Glomerular endothelial cell (primary cell): ENCODE measurements around a stretch of chr20.

DNA sequence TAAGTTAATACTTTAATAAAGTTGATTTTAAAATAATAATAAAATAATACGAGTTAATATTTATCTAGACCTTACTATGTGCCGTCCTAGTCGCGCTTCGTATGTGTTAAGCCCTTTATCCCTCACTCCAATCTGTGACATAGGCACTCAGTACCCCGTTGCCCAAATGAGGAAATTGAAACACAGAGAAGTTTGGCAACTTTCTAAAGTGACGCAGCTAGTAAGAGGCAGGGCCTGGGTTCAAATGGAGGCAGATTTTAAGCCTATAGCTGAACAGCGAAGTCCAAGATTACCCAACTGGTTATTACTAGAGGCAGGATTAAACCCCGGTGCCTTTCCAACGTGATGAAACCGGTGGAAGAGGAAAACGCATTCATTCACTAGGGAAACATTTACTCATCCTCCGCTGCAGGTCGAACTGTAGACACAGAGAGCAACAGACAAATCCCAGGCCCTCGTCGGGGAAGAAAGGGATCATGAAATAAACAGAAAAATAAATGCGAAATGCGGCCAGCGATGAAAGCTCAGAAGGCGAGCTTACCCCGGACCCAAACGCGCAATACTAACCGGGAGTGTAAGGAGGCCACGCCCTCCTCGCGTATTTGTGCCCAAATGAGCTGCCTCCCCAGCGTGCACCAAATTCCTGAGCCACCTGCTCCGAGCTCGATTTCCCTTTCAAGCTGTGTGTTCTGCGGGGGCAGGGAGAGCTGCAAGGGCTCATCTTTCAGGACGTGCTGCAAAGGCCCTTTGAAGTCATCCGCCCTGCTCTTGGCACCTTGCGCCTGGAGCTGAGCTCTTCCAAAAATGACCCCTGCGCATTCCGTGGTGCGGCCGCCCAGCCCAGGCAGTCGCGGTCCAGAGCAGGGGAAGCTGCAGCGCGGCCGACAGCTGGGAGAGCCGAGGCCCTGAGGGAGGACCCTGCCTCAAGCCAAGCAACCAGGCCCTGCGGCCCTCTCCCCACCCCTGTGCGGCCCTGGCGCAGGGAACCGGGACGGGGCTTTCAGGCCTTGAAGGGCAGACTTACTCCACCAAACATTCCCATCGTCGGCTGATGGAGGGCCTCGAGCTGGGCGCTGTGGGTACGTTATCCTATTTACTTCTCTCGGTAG is 46.9 kb downstream of the PDYN start:
- RAMPAGE, long total RNA = no peak

GRCh38 chr20:2102492-2103557 is 1.2 kb downstream of the STK35 start:
- RAMPAGE, long total RNA = no peak

DNA sequence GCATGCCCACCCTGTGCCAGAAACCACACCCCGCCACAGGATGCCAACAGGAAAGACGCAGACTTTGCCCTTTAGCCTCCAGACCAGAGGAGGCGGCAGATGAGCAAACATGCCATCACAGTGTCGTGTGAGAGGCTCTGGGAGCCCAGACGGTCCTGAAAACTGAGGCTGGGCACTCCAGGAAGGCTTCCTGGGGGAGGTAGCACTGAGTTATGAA is 34.7 kb upstream of the TGM3 start:
- RAMPAGE, long total RNA = no peak

GRCh38 chr20:2475943-2476570 is 5.5 kb upstream of the SNRPB start:
- RAMPAGE, long total RNA = no peak

GRCh38 chr20:2741896-2742261 is 49.3 kb downstream of the EBF4 start:
- RAMPAGE, long total RNA = no peak

DNA sequence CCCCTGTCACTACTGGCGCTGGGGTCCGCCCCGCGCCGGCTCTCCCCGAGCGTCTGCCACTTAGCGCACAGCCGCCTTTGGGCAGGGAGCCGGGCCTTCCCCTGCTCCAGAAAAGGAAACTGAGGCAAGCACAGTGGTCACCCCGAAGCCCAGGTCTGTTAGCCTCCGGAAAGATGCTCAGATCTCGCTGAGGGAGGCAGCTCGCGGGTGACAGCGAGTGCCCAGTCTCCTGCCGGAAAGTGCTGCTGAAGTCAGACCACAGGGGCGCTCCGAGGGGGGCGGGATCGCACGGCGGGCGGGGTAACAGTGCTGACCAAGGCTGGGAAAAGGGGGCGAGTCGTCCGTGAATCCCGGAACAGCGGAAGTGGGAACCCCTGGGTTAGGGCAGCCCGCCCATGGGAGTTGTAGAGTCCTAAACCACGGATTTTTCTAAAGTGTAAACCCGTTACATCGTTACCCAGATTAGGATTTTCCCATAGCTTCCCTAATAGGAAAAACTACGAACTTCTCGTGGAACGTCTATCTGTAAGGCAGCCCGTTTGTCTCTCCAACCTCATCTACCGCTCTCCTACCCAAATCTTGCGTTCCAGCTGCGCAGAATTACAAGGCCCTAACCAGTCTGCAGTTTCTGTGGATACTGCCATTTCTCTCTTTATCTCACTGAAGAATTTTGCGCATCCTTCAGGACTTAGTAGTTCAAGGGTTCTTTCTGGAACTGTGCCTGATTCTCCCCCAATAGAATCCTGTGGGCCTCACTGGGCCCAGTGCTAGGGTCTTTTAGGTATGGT is 554 bp downstream of the VPS16 start:
- RAMPAGE, long total RNA = no peak

GRCh38 chr20:3022292-3022987 is 21.0 kb upstream of the GNRH2 start:
- RAMPAGE, long total RNA = no peak

GRCh38 chr20:3027437-3027867 is 16.0 kb upstream of the GNRH2 start:
- RAMPAGE, long total RNA = no peak

- RAMPAGE, long total RNA = no peak
Measured at GRCh38 chr20:3070962-3071513, 382 bp upstream of the OXT start.

- RAMPAGE, long total RNA = no peak
Measured at GRCh38 chr20:3223286-3223485, 13.9 kb downstream of the ITPA start.

GRCh38 chr20:3362106-3362837 is 45.2 kb downstream of the DNAAF9 start:
- RAMPAGE, long total RNA = no peak

DNA sequence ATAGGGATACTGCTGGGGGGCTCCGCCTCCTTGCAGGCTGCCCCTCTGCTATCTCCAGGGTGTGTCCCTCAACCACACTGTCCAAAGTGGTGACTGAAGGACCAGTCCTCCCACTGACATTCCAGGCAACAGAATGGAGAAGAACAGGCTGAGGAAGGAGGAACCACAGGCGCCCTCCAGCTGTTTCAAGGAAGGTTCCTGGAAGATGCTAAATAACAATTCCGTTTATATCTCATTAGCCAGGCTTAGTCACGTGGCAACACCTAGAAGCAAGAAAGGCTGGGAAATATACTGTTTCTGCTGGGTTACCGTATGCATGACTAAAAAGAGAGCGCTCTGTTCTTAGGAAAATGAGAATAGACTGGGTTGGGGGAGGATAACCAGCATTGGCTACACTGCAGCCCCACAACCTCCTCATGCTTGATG is 4.8 kb upstream of the HSPA12B start:
- RAMPAGE, long total RNA = no peak

GRCh38 chr20:3805262-3806361 is 9.5 kb downstream of the CDC25B start:
- RAMPAGE, long total RNA = no peak

DNA sequence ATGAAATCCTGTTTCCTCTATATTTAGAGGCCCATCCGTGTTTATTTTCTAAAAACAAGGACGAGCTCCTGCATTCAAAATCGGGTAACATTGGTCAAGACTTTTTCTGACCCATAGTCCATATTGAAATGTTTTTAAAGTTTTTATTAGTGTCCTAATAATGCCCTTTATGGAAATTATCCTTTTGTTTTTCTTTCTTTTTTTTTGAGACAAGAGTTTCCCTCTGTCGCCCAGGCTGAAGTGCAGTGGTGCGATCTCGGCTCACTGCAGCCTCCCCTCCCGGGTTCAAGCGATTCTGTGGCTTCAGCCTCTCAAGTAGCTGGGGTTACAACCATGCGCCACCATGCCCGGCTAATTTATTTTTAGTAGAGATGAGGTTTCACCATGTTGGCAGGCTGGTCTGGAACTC is 841 bp downstream of the AP5S1 start:
- RAMPAGE, long total RNA = no peak

- RAMPAGE, long total RNA = no peak
Measured at GRCh38 chr20:3895412-3895704, 6.2 kb downstream of the PANK2 start.

- RAMPAGE, long total RNA = no peak
Measured at GRCh38 chr20:3907444-3908067, 18.4 kb downstream of the PANK2 start.

DNA sequence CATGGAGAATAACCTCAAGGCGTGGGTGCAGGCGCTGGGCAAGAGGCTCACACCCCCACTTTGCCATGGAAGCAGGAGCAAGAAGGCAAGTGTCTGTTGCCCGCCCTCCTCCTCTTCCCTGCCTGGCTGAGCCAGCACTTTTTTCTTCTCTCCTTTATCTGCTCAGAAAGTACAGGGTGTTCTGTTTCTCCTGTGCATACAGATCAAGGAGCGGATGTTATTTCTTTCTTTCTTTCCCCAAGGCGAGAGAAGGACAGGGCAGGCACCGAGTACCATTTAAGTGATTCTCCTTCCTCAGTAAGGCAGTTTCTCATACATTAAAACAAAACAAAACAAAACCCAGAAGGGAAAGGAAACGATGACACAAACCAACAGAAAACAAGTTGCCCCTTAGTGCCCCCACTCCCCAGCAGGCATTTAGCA is 22.3 kb downstream of the SMOX start:
- RAMPAGE, long total RNA = no peak

- RAMPAGE, long total RNA = no peak
Measured at GRCh38 chr20:4246321-4246662, 2.8 kb downstream of the ADRA1D start.

- RAMPAGE, long total RNA = no peak
Measured at GRCh38 chr20:4661228-4661742, 25.0 kb upstream of the PRNP start.

DNA sequence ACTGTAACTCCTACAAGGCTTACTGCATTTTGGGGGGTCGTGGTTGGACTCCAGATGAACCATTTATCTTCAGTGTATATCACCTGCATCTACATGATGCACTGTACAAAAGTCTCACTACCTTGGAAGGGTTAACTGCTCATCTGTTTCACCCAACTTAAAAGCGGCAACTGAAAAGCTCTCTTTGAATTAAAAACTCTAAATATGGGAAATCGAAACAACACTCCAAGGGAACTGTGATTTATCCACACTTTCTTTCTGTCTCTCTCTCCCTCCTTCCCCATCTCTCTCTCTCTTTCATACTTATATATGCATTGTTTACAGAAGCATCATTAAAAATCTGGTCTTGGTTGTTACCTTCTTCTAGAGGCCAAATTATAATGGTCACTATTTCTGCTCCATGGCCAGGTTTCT is 44.7 kb downstream of the RASSF2 start:
- RAMPAGE, long total RNA = no peak